Parietal lobe (tissue), 2 donors: ENCODE measurements around a stretch of chr13.

- RAMPAGE, long total RNA: no peak
Measured at GRCh38 chr13:108980212-108980715, 350.9 kb downstream of the MYO16 start.

- RAMPAGE, long total RNA: no peak
Measured at GRCh38 chr13:109155018-109155928, 525.9 kb downstream of the MYO16 start.

DNA sequence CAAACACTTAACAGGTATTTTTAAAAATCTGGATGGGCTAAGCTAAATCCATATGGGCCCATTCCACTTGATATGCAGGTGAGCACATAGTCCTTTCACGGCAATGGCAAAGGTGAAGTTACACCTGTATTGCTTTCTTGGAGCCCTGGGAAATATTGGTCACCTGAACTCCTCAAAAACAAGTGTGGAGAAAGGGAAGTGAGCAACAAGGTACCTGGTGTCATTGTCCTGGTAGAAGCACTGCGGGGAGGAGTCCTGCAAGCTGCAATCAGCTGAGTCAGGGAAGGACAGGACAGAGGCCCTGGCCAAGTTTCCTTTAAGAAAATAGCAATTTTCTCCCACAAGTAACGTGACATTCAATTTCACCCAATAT lies 389.2 kb downstream of the IRS2 start:
- RAMPAGE, long total RNA: no peak

DNA sequence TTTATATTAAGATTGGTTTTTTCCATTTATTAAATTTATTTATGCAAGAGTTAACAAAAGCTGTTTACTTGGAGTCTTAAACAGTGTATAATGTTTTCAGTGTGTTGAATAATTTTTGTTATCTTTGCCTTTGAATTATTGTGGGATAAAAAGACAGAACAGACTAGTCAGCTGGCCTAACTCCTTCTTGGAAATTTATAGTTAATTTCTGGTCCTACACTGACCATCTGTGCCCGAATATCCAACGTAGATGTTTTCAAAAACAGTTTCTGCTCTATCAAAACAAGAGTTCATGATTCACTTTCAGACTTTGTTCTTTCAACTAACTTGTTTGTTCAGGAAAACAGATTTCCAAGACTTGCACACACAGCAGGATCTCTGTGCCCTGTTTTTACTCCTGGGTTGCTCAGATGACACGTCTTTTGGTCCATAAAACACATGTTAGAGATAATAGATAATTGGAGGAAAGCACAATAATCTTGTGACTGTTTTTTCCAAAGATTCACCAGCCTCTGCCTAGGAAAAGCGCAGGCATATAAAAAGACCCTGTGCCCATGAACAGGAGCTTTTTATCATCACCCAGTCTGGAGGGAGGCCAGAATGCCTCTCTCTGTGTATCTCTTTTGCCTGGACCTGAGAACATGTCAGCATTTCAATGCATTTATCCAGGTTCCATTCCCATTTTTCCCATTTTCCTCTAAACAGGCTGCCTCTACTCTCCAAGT lies 218.0 kb downstream of the IRS2 start:
- RAMPAGE, long total RNA: no peak

GRCh38 chr13:109576555-109576908 lies 209.9 kb downstream of the IRS2 start:
- RAMPAGE, long total RNA: no peak

DNA sequence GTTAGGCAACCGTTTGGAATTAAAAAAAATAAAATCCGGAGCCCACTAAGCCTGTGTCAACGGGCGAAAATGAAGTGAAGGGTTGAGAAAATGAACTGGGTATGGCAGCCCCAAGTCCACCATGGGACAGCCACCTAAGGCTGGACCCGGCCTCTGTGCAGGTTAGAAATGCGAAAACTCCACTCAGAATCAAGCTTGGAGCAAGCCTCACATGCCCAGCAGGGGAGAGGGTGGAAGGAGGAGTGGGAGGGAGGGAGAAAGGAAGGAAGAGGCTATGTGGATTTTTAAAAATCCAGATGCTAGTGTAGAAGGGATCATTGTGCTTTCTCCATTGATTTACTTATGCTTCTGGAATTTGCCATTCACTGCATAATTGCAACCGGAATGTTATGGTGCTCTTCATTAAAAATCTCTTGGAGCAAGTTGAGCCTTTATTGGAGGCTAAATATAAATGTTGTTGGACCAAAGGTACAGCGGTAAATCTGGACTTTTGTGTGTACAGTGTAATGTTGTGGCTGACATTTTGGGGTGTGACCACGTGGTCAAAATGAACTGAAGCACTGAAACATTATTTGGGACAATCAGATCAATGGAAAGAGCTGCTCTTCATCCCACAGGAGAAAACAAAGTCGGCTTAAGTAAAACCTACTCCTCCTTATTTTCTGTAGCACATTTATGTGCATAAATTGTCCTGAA lies 101.0 kb downstream of the IRS2 start:
- RAMPAGE, long total RNA: no peak

- RAMPAGE, long total RNA: no peak
Measured at GRCh38 chr13:109727242-109727830, 59.0 kb downstream of the IRS2 start.

DNA sequence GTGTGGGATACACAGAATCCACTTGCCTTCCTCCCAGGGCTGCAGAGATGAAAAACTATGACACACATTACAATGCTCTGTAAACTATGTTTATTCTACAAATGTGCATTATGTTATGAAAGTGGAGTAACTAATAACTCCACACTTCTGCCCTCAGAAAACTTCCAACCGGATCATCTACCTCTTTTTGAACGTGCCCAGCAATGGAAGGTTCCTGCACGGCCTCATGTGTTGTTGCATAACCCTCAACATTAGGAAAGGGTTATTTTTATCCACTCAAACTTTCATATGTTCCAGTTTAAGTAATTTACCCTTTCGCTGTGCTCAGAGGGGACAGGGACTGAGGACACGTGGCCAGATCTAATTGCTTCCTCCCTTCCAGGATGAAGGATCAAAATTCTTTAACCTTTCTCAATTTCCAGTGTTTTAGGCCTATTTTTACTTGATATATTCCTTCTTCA lies 29.6 kb downstream of the IRS2 start:
- RAMPAGE, long total RNA: no peak

- RAMPAGE, long total RNA: no peak
Measured at GRCh38 chr13:109779078-109779958, 7.1 kb downstream of the IRS2 start.

DNA sequence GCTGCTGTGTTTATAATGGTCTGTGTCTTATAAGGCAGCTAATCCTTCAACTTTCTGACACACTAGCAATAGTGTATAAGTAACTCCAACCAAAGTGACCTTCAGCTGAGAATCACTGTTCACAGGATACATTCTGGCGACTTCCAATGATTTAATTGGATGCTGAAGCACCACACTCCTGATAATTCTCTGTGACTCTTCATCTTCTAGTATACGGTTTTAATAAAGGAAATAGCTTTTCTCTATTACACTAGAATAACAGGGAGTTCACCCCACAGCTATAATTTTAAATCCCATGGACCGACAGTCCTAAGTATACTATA lies 6.1 kb downstream of the IRS2 start:
- RAMPAGE, long total RNA: no peak

- RAMPAGE, long total RNA: no peak
Measured at GRCh38 chr13:109898564-109898927, 112.2 kb upstream of the IRS2 start.

DNA sequence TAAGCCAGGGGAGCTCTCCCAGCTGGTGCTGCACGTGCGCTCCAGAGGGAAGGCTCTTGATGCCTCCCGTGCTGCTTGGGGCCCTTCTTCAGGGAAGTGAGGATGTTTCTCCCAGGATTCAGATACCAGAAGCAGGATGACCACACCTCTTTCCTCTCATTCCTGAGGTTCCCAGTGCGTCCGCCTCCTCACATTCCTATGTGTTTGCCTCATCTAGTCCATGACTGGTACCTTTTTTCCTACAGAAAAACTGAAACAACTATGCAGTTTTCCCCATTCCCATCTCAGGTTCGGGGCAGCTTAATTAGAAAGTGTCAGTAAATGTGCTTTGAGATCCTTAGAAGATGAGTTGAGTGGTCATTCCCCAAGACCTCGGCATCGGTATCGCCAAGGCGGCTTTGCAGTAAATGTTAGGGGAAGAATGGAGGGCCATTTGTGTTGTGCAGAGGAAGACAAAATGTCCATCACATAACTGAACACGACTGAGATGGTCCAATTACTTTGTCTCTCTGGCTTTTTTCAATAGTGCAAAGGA lies 231.1 kb upstream of the IRS2 start:
- RAMPAGE, long total RNA: no peak

DNA sequence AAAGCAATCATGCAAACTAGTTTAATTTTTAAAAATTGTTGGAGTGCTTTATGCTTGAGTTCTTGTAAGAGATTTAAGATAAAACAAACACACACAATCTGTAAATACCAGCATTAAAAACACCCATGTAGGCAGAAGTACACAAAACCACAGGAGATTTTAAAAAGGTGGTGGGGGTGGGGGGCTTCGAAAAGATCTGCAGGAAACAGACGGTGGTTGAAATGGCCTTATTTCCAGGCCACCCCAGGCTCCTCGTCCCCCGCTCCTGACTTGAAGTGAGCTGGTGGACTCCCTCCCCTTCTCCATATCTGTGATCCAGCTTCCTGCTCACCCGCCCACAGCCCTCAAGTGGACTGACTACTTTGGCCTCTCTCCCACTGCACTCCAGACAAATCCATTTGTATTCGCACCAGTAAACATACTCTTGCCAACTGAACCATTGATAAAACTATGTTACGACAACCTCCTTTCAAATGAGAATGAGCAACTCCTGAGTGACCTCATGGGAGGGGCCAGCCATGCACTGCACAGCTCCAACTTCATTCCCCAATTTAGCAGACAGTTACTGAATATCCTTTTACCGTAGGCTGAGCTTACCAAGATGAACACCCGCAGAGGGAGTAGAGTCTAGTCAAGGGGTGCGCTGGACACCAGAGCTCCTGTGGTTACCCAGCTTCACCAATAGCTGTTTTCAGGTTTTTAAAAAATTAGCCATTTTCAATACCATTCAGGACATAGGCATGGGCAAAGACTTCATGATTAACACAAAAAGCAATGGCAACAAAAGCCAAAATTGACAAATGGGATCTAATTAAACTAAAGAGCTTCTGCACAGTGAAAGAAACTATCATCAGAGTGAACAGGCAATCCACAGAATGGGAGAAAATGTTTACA lies 259.4 kb downstream of the COL4A1 start:
- RAMPAGE, long total RNA: no peak

- RAMPAGE, long total RNA: no peak
Measured at GRCh38 chr13:110109676-110110490, 197.1 kb downstream of the COL4A1 start.

DNA sequence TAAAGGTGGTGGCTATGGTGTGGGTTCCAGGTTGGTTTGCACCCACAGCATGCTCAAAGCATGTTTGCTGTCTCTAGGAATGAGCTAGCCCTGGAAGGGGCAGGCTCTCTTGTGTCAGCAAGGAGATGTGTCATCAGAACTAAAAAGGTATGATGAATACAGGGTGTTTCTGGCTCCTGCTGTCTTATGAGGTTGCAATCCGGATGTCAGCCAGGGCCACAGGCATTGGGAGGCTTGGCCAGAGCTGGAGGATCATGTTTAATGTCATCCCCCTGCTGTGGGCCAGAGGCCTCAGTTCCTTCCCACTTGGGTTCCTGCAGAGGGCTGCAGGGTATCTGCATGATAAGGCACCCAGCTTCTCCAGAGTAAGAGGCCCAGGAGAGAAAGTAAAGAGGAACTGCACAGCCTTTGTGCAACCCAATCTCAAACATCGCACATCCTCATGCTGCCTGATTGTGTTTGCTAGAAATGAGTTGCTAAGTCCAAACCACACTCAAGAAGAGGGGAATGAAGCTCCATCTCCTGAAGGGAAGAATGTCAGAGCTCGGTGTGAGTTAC lies 193.6 kb downstream of the COL4A1 start:
- RAMPAGE, long total RNA: no peak

DNA sequence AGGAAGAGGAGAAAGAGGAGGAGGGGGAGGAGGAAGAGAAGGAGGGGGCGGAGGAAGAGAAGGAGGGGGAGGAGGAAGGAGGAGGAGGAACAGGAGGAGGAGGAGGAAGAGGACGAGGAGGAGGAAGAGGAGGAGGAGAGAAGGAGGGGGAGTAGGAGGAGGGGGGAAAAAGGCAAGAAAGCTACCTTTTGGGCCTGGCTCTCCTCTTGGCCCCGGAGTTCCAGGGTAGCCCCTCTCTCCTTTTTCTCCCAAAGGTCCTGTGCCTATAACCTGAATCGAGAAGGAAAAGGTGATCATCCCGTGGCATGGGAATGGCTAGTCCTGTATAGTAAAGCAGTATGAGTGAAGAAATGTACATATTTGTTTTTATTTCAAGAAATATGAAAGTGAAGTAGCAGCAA lies 105.7 kb downstream of the COL4A1 start:
- RAMPAGE, long total RNA: no peak

GRCh38 chr13:110207300-110207655 lies 99.7 kb downstream of the COL4A1 start:
- RAMPAGE, long total RNA: no peak

DNA sequence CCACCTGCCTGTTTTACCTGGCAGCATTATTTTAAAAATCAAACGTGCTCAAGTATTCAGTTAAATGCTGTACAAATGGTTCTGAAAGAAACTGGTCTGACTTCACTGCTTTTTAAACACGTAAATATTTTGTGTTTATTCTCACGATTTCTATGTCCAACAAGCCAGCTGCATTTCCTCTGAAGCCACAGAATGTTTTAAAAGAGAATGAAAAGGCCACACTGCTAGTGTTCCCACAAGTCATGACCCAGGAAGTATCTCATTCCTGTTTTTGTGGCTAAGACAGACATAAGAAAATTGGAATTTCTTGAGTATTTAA lies 81.1 kb downstream of the COL4A1 start:
- RAMPAGE, long total RNA: no peak

DNA sequence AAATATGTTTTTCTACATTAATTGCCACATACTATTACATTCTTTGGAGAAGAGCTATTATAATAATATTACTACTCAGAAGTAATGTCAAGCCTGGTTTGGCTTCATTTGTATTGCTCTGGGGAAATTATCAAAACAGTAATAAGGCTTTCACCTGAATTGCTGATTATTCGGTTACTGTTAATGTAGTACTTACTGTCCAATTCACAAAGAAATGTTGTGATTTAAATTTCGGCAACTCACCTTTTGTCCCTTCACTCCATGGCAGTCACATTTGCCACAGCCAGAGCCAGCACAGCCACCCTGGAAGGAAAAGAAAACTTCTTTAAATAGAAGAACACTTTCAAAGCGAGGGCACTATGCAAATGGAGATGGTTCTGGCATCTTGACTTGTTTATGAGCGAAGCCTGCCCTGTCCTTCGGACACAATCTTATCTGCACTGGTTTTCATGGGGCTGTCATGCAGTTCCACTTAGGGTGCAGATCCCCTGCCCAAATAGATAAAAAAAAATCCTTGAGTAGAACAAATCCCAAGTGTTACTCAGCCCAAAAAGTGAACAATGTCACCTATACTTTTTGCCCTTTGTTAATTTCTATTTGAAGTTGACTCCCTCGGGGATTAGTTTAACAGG lies 64.4 kb downstream of the COL4A1 start:
- RAMPAGE, long total RNA: no peak

- RAMPAGE, long total RNA: no peak
Measured at GRCh38 chr13:110246365-110247046, 60.5 kb downstream of the COL4A1 start.